Testis (tissue), 5 donors: ENCODE results near the genes ODAM, FDCSP, CSN3, SMR3B and AMTN.

GRCh38 chr4:69743060-69743879, 17.1 kb downstream of the SULT1B1 start:
- PRO-cap, 3 experiments = no peak in any of the 3 experiments
- RAMPAGE, long total RNA, 2 experiments = no peak in any of the 2 experiments
- RRBS = no CpG with 5 or more reads among the region's 11 CpGs

DNA sequence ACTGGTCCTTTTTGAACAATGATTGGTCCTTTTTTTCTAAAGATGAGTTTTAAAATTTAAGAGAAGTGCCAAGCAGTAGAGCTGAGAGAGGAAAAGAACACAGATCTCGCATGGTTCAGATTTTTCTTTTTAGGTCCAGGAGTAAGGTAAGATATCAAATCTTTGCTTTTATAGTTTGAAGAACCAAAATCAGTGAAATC, at the start of gene ODAM:
ODAM (plus strand) TSS at position 78 of the 200 bp plus-strand sequence.
- PRO-cap, 3 experiments = no peak in any of the 3 experiments
- RAMPAGE, long total RNA, 2 experiments = no peak in any of the 2 experiments
- RRBS = no CpG with 5 or more reads among the region's 1 CpG

DNA sequence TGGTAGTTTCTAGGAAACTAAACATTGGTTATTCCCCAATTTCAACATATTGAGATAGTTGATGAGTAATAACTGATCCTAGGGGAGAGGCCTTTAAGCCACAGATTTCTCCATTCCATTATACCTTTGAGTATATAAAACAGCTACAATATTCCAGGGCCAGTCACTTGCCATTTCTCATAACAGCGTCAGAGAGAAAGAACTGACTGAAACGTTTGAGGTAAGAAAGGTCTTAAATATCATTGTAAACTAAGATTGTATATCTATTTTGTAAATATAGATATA, at the start of gene FDCSP:
FDCSP (plus strand) TSS at position 162 of the 285 bp plus-strand sequence.
- PRO-cap, 3 experiments = no peak in any of the 3 experiments
- RAMPAGE, long total RNA, 2 experiments = no peak in any of the 2 experiments
- RRBS = no CpG with 5 or more reads among the region's 2 CpGs

DNA sequence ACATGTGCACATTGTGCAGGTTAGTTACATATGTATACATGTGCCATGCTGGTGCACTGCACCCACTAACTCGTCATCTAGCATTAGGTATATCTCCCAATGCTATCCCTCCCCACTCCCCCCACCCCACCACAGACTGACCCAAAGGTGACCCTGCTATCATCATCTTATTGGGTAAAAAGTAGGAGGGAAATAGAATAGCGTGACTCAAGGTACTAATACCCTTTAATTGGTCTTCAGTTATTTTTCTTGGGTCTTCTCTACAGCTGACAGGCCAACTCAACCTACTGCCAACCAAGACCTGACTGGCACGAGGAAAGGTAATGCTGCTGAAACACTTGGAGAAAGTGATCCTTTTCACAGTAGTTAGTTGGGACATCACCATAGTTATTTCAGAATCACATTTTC, at the start of gene CSN3:
CSN3 (plus strand) TSS at position 252 of the 408 bp plus-strand sequence.
- PRO-cap, 3 experiments = no peak in any of the 3 experiments
- RAMPAGE, long total RNA, 2 experiments = no peak in any of the 2 experiments
- RRBS = no CpG with 5 or more reads among the region's 3 CpGs

GRCh38 chr4:70382965-70383403, at the start of gene SMR3B:
SMR3B (plus strand) TSS chr4:70383131.
- PRO-cap, 3 experiments = no peak in any of the 3 experiments
- RAMPAGE, long total RNA, 2 experiments = no peak in any of the 2 experiments
- RRBS = no CpG with 5 or more reads among the region's 4 CpGs

GRCh38 chr4:70518361-70518885, at the start of gene AMTN:
AMTN (plus strand) TSS chr4:70518569.
- PRO-cap, 3 experiments = no peak in any of the 3 experiments
- RAMPAGE, long total RNA, 2 experiments = no peak in any of the 2 experiments
- RRBS = no CpG with 5 or more reads among the region's 3 CpGs

DNA sequence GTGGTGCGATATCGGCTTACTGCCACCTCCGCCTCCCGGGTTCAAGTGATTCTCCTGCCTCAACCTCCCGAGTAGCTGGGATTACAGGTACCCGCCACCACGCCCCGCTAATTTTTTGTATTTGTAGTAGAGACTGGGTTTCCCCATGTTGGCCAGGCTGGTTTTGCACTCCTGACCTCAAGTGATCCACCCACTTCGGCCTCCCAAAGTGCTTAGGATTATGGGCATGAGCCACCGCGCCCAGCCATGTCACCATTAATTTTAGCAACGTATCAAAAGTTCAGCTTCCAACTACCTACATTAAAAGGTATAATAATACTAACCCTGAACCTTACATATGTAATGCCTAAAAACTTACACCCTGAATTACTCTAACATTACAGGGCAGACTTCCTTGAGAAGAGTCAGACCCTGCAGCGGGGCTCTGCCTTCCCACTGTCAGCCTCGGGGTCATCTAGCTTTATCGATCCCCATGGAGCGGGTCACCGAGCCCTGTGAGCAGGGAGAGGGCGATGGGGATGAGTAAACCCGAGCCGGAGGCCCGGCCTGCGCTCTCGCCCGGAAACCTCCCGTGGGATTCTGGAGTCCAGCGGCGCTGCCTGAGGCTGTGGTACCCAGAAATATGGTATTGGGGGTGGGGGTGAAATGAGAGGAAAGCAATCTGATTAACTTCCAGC, 774 bp upstream of the UTP3 start:
- PRO-cap, 3 experiments = no peak in any of the 3 experiments
- RAMPAGE, long total RNA, 2 experiments = no peak in any of the 2 experiments
- RRBS = no CpG with 5 or more reads among the region's 27 CpGs

GRCh38 chr4:70688718-70689369, 512 bp downstream of the UTP3 start:
- PRO-cap, 3 experiments = no peak in any of the 3 experiments
- RAMPAGE, long total RNA, 2 experiments = start-site peak on the minus strand in 1 of 2 experiments, at chr4:70688872-70688959 at its widest, 7 reads per replicate
- RRBS = no CpG with 5 or more reads among the region's 26 CpGs

DNA sequence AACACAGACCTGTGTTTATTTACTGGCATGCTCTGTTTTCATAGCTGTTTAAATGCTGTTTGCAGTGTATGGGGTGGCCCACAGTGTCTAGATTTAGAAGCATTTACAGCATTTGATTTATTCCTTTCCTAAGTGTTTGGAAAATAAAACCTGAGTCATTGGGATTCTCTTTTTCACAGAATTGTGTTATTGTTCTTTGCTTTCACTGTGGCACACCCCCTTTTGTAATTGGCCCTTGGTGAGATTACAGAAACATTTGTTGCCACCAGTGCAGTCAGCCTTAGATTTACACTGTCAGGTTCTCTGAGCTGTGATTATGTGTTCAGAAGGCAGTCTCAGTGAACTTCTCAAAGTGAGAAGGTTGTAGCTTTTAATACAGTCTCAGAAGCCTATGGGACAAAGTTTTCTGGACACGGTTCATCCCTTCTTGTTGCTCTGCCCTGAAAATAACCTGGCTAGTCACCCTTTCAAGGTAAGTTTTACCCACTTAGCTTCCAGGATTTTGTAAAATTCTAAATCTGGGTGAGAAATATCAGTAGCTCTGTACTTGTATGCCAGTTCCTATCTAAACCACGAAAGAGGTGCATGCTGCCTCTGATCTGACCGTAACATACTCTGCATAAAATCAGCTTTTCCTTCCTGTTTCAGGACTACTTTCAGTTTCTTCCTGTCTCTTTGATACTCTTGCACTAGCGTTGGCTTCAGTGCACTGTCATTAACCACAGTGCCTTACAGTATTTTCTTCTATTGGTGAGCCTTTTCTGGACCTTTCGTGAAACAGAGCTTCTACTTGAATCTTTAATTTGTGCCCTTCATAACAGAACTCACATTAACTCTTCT, 12.6 kb downstream of the RUFY3 start:
- PRO-cap, 3 experiments = peak in 3 of 3 experiments; most common plus-strand start position 313 of the sequence (in 3); most common minus-strand start position 174 of the sequence (in 1)
- RAMPAGE, long total RNA, 2 experiments = start-site peak on the plus strand in 2 of 2 experiments, centred at positions 324 to 342 of the sequence, 877 to 1,223 reads per replicate
- RRBS = no CpG with 5 or more reads among the region's 5 CpGs

DNA sequence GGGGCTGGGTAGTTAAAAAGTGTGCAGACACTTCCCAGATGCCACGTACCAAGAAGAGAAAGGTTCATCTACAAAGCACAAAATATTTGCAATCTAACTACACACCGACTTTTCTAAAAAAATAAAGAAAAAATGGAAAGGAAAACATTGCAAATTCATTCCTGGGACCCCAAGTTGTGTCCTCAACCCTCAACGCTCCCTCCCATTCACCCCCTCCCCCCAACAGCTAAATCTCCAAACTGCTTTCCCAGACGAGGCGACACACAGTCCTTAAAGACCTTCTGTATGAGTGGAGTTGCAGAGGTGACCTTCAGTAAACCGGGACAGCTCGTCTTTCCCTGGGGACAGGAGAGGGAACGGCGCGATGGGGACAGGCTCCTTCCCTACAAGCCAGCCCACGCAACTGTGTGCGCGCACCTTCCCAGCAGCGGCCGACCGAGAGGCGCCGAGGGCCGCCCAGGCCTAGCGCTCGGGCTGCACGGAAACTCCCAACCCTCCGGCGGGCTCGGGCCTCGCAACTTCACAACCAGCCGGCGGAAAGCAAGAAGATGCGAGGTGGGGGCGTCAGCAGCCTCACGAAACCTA, 1.0 kb downstream of the GRSF1 start:
- PRO-cap, 3 experiments = peak in 1 of 3 experiments; most common plus-strand start position 416 of the sequence (in 1); most common minus-strand start position 433 of the sequence (in 1)
- RAMPAGE, long total RNA, 2 experiments = start-site peak on the plus strand in 1 of 2 experiments, centred at position 224 of the sequence, 11 reads per replicate
- RRBS = no CpG with 5 or more reads among the region's 31 CpGs

GRCh38 chr4:70903214-70903317, 897 bp downstream of the MOB1B start:
- PRO-cap, 3 experiments = no peak in any of the 3 experiments
- RAMPAGE, long total RNA, 2 experiments = no peak in any of the 2 experiments

- PRO-cap, 3 experiments = no peak in any of the 3 experiments
- RAMPAGE, long total RNA, 2 experiments = no peak in any of the 2 experiments
- RRBS = no CpG with 5 or more reads among the region's 7 CpGs
Observed at GRCh38 chr4:71235769-71236266, 48.8 kb downstream of the SLC4A4 start.

DNA sequence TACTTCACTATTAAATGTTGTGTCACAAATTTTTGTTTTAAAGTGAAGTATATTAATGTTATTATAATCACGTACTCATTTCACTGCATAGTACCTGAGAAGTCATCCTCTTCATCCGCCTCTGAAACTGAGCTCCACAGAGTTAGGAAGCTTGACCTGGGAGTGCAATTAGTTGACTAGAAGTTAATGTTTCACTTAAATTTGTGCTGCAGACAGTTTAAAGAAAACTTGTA, 254.1 kb downstream of the SLC4A4 start:
- PRO-cap, 3 experiments = no peak in any of the 3 experiments
- RAMPAGE, long total RNA, 2 experiments = no peak in any of the 2 experiments
- RRBS = no CpG with 5 or more reads among the region's 2 CpGs

DNA sequence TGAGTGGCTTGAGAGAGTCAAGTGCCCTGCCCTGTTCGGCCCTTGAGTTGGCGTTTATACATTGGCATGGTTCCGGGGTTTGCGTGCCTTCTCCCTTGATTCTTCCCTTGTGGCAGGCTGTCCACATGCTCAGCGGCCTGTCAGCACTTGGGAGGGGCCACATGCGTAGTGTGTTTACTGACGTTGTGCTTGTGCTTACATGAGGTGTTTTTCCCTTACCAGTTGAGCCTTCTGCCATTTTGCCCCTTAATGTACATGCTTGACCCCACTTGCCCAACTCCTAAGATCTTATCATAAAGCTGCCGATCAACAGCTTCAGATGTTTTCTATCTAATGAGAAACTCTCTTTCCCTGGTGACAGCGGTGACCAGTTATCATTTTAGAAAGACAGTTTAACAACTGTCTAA, 49.4 kb upstream of the GC start:
- PRO-cap, 3 experiments = no peak in any of the 3 experiments
- RAMPAGE, long total RNA, 2 experiments = no peak in any of the 2 experiments
- RRBS = no CpG with 5 or more reads among the region's 9 CpGs

DNA sequence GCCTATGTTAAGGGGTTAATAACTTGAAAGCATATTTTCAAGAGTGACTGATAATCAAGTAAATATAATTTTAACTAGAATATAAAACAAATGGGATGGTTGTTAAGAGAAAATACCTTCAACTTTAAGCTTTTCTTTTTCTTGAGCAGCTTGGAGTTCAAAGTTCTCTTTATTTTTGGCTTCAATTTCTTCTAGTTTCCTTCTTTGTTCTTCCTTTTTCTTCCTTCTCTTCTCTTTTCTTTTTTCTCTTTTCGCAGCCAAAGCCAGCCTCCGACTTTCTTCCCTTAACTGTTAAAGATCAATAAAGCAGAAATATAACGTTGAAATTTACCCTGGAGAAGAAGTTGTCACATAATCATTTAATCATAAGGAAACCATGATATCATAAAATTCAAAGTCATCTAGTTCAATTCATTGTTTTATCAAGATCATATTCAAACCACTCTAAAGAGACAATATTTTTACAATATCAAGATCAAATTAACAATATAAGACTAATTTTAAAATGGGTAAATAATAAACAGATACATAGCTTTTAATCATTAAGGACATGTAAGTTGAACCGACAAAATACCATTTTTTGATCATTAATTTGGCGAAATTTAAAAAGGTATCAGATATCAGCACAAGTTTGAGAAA, 32.9 kb upstream of the COX18 start:
- PRO-cap, 3 experiments = no peak in any of the 3 experiments
- RAMPAGE, long total RNA, 2 experiments = no peak in any of the 2 experiments
- RRBS = no CpG with 5 or more reads among the region's 5 CpGs

- PRO-cap, 3 experiments = no peak in any of the 3 experiments
- RAMPAGE, long total RNA, 2 experiments = no peak in any of the 2 experiments
- RRBS = no CpG with 5 or more reads among the region's 4 CpGs
Observed at GRCh38 chr4:73152231-73152895, 82.8 kb upstream of the COX18 start.

GRCh38 chr4:73214187-73215234, 44.1 kb downstream of the ANKRD17 start:
- PRO-cap, 3 experiments = no peak in any of the 3 experiments
- RAMPAGE, long total RNA, 2 experiments = no peak in any of the 2 experiments
- RRBS = no CpG with 5 or more reads among the region's 8 CpGs

- PRO-cap, 3 experiments = no peak in any of the 3 experiments
- RAMPAGE, long total RNA, 2 experiments = no peak in any of the 2 experiments
- RRBS = no CpG with 5 or more reads among the region's 4 CpGs
Observed at GRCh38 chr4:73408156-73409061, 4.3 kb downstream of the ALB start.

DNA sequence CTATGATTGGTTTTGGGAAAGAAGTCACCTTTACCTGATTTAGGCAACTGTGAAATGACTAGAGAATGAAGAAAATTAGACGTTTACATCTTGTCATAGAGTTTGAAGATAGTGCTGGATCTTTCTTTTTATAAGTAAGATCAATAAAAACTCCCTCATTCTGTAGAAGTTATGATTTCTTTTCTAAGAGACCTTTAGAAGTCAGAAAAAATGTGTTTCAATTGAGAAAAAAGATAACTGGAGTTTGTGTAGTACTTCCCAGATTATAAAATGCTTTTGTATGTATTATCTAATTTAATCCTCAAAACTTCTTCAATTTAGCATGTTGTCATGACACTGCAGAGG, 7.2 kb downstream of the ALB start:
- PRO-cap, 3 experiments = no peak in any of the 3 experiments
- RAMPAGE, long total RNA, 2 experiments = no peak in any of the 2 experiments
- RRBS = no CpG with 5 or more reads among the region's 1 CpG

GRCh38 chr4:73607176-73607922, 12.9 kb downstream of the RASSF6 start:
- PRO-cap, 3 experiments = no peak in any of the 3 experiments
- RAMPAGE, long total RNA, 2 experiments = no peak in any of the 2 experiments
- RRBS = no CpG with 5 or more reads among the region's 1 CpG